Thyroid gland (tissue), 7 donors: Measurements from ENCODE around the genes SIDT2 and TMPRSS13.

- PRO-cap, 2 experiments: no peak in any of the 2 experiments
- RAMPAGE, long total RNA, 5 experiments: no peak in any of the 5 experiments
Observed at GRCh38 chr11:116831763-116832155, 2.1 kb downstream of the APOC3 start.

DNA sequence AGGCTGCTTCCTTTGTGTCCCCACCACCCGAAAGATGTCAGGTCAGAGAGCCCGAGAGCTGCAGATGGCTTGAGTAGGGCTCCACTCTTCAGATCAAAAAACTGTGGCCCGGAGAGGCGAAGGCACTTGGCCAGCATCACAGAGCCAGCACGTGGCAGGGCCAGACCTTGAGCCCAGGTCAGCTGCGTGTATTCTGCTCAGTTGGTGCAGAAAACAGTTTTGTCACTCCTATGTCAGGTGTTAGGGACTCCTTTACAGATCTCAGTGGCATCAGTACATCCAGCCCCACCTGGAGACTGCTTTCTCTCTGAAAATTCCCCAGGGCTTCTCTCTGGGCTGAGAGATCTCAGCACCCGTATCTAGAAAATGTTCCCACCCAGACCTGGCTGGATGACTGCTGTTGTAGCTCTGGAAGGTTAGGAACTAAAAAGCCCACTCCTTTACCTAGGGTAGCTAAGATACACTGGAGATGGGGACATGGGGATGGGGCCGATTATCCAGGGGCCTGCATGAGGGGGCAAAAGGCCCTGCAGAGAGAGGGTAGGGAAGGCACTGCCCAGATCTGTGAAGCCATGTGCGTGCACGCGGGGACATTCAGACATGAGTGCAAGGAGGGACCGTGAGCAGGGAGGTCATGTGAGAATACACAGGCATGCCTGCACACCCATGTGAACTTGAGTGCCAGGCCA, 3.5 kb downstream of the APOA1 start:
- PRO-cap, 2 experiments: no peak in any of the 2 experiments
- RAMPAGE, long total RNA, 5 experiments: no peak in any of the 5 experiments

DNA sequence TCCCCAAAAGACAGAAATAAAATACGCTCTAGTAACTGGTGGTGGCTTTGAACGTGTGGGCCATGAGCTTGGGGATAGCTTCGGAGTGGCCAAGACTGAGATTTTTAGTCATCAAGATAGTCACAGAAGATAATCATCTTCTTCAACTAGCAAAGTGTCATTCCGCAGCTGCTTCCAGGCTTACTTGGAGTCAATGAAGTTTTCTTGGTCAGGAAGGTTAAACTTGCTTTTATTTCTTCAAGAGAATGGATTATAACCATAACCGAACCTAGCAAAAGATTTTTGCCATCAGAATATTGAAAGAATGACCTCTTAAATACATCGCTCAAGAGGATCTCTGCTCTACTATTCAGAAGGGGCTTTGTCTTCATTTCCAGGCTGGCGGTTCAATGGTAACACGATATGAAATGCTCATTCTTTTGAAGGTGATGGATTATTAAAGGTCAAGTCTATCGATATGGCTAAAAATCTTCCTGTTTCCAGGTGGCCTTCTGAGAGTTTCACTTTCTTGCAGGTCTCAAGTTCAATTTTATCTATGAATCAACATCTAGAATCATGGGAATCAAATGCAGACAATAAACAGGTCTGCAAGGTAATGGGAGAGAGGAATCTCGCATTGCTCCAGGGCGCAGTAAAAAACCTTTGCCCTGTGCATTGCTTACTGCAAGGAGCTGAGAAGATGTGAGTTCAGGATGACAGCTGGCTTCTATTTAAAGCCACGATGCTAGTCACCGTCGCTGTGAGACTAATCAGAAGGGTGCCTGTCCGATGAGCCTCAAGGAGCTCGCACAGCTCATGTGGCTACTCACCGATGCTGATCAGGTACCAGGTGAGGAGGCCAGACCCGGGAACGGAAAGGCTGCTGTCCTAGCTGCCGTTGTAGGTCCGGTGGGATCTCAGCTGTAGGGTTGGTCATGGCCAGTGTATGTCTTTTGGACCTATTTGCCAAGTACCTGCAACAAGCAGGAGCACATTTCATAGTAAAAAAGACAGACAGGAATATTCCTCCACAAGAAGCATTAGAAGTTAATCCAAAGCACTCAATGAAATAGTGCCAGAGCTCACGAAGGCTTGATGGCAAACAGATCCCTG, 30.1 kb upstream of the APOA1 start:
- PRO-cap, 2 experiments: no peak in any of the 2 experiments
- RAMPAGE, long total RNA, 5 experiments: no peak in any of the 5 experiments

DNA sequence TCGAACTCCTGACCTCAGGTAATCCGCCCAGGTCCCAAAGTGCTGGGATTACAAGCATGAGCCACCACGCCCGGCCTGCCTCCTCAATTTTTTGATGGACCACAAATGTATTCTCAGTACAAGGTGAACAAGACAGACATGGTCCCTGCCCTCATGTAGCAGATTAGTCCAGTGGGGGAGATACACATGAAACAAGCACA, 76.9 kb upstream of the APOA1 start:
- PRO-cap, 2 experiments: no peak in any of the 2 experiments
- RAMPAGE, long total RNA, 5 experiments: no peak in any of the 5 experiments

- PRO-cap, 2 experiments: no peak in any of the 2 experiments
- RAMPAGE, long total RNA, 5 experiments: no peak in any of the 5 experiments
Observed at GRCh38 chr11:116931473-116932649, 94.4 kb upstream of the APOA1 start.

DNA sequence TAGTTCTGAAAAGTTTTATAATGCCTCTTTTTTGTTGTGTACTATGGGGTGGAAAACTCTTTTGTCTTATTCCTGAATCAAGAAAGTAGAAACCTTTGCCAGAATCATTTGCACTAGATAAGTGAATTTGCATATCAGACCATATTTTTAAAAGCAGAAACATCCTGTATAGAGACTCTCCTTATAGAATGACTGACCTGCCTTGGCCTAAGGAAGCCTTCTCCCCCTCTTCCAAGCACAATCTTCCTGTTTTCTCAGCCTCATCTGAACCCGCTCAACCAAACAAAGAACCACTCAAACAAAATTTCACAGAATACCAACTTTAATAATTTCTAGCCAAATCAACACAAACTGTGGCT, 60.3 kb downstream of the SIK3 start:
- PRO-cap, 2 experiments: no peak in any of the 2 experiments
- RAMPAGE, long total RNA, 5 experiments: no peak in any of the 5 experiments

DNA sequence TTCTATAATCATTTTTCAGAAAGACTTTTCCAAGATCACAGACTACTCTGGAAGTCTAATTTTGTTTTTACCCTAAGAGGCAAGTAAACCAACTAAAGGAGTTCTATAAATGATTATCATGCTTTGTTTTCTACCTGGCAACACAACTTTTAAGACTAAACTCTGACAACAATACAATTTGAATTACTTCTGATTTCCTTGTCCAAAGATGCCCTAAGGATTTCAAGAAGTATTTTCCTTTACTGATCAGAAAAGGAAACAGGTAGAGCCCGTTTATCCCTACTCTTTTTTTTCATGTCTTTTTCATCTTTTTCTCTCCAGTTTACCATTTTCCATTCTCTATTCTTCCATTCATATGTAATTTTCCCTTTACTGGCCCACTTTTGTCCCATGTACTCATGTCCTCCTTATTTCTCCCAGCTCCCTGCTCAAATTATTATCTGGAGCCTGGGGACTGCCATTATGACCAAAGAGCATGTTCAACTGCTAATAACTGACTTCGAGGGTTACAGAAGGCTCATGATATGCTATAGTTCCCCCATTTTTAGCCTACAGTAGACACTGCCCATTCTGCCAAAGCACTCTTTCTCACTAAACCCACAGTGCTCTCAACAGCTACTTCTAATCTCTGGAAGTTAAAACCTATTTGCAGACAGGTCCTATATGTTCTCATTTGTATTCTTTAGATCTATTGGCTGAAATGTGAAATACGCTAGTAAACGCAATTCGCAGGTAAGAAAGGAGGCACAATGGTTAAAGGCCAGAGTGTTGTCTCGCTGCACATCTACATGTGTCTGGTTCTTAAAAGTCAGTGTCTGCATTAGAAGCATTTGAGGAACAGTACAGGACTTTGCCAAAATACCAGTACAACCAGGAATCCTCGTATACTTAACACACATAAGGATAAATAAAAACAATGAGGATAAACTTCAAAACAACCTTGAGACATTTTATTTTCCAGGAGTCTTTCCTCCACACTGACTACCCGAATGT, 56.3 kb downstream of the SIK3 start:
- PRO-cap, 2 experiments: no peak in any of the 2 experiments
- RAMPAGE, long total RNA, 5 experiments: no peak in any of the 5 experiments

DNA sequence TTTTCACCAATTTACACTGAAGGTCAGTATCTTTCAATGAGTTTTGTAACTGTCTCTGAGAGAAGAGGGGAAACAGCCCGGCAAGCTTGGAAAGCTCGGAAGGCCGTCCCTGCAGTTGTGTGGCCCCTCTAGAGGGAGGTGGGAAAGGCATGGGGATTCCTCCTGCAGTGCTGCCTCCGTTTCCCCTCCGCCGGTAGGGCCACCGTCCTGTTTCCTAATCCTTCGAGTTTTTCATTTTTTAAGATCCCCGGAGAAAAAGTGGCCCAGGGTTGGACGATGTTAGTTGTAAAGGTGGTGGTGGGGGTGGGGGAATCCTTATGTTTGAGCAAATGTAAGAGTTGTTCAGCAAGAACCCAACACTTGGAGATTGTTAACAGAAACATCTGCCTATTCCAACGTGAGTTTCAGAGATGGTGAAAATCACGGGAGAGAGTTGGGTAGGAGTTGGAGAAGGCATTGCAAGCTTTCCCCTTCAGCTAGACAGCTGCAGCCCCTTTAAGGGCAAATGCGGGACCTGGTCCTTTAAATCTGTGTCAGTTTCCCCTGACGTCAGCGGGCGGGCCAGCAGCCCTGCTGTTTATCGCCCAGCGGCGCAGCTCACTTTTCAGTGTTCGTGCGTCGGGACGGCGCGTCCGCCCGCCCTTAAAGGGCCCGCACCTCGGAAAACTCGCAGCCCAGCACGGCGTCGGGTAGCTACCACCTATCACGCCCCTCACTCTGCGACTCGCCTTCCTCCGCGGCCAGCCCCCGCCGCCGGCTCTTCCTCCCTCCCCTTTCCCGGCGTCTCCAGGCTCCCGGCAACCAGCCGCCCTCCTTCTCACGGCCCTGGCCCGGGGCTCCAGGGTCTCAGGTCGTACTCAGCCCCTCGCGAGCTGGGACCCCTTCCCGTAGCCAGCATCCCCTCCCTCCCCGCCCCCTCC, at the start of gene SIDT2:
TSS of gene SIDT2 (plus strand) at position 607 of the 920 bp plus-strand sequence.
- PRO-cap, 2 experiments: peak in 2 of 2 experiments; most common plus-strand start position 607 of the sequence (in 2); most common minus-strand start position 497 of the sequence (in 1)
- RAMPAGE, long total RNA, 5 experiments: no peak in any of the 5 experiments

- PRO-cap, 2 experiments: no peak in any of the 2 experiments
- RAMPAGE, long total RNA, 5 experiments: no peak in any of the 5 experiments
Observed at GRCh38 chr11:117182482-117182730, 3.9 kb downstream of the SIDT2 start.

GRCh38 chr11:117197657-117198748, 1.2 kb upstream of the TAGLN start:
- PRO-cap, 2 experiments: peak in 2 of 2 experiments; most common plus-strand start chr11:117198259 (in 1)
- RAMPAGE, long total RNA, 5 experiments: no peak in any of the 5 experiments

- PRO-cap, 2 experiments: no peak in any of the 2 experiments
- RAMPAGE, long total RNA, 5 experiments: no peak in any of the 5 experiments
Observed at GRCh38 chr11:117201655-117202228, 2.6 kb downstream of the TAGLN start.

DNA sequence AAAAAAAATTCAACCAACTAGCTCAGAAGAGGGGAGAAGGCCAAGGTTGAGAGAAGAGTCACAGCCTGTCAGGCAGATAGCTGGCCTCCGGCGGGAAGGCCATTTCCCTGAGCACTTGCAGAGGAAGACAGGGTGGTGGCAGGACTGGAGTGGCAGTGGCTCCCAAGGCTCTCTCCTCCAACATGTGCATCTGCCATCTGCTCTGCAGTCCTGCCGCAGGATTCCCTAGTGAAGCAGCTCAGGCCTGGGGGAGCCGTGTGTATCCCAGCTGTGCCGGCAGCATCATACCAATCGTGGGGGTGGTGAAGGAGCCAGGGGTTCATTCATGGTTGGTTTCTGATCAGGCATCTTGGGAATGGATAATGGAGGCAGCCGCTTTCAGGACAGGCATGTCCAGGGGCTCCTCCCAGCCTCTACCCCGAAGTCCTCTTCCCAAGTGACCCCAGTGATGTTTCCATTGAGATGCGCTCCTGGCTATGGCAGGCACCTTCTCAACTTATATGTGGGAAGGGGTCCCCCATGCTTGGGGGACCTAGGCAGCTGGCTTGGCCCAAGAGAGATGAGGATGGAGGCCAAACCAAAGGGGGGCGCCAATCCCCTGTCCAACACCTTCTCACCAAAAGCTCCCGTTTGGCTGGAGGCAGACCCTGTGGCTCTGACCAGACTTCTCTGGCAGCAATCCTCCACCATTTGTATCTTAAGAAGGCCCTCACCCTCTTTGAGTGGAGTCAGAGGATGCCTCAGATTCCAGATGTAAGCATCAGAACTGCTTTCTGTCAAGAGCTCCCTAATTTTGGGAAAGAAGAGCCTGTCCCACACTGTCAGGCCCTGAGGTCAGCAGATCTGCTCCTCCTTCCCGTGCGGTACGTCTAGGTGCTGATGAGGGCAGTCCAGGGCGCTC, 6.2 kb downstream of the TAGLN start:
- PRO-cap, 2 experiments: no peak in any of the 2 experiments
- RAMPAGE, long total RNA, 5 experiments: no peak in any of the 5 experiments

DNA sequence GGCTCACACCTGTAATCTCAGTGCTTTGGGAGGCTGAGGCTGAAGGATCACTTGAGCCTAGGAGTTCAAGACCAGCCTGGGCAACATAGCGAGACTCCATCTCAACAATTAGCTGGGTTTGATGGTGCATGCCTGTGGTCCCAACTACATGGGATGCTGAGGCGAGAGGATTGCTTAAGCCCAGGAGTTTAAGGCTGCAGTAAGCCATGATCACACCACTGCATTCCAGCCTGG, 62.6 kb downstream of the CEP164 start:
- PRO-cap, 2 experiments: no peak in any of the 2 experiments
- RAMPAGE, long total RNA, 5 experiments: no peak in any of the 5 experiments

DNA sequence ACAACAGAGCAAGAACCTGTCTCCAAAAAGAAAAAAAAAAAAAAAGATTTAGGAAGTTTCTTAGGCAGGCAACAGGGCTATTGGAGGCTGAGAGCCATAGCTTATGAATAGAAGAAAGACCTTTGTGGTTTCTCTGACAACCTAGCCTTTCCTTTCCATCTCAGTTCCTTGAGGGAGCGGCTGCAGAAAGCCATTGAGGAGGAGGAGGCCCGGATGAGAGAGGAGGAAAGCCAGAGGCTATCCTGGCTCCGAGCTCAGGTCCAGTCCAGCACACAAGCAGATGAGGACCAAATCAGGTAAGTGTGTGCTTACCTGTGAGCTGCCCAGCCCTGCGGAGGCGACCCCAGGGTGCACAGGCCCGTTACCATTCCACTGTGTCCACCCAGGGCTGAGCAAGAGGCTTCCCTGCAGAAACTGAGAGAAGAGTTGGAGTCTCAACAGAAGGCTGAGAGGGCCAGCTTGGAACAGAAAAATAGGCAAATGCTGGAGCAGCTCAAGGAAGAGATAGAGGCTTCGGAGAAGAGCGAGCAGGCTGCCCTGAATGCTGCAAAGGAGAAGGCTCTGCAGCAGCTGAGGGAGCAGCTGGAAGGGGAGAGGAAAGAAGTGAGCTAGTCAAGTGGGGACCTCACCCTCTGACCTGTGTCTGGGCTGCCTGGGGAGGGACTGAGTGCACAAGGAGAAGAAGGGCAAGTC, 63.1 kb downstream of the CEP164 start:
- PRO-cap, 2 experiments: no peak in any of the 2 experiments
- RAMPAGE, long total RNA, 5 experiments: no peak in any of the 5 experiments

- PRO-cap, 2 experiments: no peak in any of the 2 experiments
- RAMPAGE, long total RNA, 5 experiments: no peak in any of the 5 experiments
Observed at GRCh38 chr11:117817930-117818655, 6.5 kb downstream of the FXYD2 start.

DNA sequence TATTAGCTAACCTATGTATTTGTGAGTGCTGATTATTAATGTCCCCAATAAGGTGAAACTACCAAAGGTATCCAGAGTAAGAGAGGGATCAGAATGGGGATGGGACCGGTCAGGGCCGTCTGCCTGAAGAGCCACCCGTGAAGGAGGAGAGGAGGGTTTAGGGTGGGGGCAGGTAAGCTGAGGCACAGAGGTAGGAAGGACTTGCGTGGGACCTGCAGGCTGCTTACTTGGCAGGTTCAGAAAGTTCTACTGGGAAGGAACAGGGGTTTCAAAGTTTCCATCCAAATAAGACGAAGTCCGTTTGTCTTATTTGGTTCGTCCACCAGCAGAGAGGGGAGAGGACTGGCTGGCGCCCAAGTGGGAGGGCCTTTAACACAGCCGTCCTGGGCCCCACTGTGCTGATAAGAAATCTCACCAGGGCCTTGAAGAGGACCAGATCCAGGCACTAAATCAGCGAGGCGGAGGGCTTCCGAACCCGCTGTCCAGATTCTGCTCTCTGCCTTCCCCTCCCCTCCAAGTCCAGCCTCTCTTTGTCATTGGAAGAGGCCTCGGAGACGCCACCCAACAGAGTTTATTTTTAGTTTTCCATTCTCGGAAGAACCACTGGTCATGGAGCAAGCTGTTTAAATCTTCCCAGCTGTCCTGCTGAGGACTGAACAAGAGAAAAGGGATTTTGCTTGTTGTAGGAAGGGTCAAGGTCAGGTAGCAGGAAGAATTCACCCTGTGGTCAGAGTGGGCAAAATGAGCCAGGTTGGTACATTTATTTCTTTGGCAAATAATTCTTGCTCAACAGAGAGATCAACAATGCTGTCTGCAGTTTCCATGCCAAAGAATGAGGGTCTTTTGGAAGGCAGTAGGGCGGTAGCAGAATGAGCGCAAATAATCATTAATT, 9.3 kb upstream of the FXYD6 start:
- PRO-cap, 2 experiments: peak in 2 of 2 experiments; most common plus-strand start position 588 of the sequence (in 2); most common minus-strand start position 491 of the sequence (in 1)
- RAMPAGE, long total RNA, 5 experiments: no peak in any of the 5 experiments

DNA sequence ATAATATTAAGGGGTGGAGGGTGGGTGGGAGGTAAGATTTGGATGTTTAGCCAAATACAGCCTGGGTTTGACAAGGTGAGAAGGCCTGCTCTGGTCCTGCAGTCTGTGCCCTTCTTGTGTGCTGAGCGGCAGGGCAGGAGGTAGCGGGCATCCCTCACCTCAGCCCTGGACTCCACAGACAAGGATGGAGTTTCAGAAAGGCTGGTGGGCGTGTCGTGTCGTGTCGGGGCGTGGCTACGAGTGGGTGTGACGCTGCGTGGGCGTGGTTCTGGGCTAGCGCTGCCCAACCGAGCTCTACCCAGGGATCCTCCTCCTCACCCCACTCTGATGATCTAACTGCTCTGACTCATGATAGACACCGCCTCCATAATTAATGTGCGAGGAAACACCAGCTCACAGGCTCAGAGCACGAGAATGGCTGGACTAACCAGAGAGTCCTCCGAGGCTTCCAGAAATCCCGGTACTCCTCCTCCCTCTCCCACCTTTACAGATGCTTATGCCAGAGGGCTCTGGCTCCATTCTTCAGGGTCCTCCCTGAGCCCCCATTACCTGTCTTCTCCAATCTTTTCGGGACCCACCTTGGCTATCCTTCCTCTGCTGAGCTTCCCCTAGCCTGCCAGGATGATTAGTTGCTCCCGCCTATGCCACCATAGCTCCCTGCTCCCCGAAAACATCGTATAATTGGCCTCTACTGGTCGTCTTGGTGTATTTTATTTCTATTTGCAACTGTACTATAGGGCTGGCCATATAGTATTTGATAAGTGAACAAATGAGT, 21.9 kb downstream of the TMPRSS13 start:
- PRO-cap, 2 experiments: peak in 2 of 2 experiments; most common plus-strand start position 404 of the sequence (in 2); most common minus-strand start position 167 of the sequence (in 1)
- RAMPAGE, long total RNA, 5 experiments: no peak in any of the 5 experiments

- PRO-cap, 2 experiments: peak in 2 of 2 experiments; most common plus-strand start chr11:117929514 (in 1); most common minus-strand start chr11:117929367 (in 1)
- RAMPAGE, long total RNA, 5 experiments: start-site peak on the minus strand in 3 of 5 experiments, at chr11:117929371-117929434 at its widest, 21 to 30 reads per replicate
Observed at GRCh38 chr11:117929286-117929712, at the start of gene TMPRSS13. Gene TMPRSS13, minus strand, starts transcription at chr11:117929402.

DNA sequence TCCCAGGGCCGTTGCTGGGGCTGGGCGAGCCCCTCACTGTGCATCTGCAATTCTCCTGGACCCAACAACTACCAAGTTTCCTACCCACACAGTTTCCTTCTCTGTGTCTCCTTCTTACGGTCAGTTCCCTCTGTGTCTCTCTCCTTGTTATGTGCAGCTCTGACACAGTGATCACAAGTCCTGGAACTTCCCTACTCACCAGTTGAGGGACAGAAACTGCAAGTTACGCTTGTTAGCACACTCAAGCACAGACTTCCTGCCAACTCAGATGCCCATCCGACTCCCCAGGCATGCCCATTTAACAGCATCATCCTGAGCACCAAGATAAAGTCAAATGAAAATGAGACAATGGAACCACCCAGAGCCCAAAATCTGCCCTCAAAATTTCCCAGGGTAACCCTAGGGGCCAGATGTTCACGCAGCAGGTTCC, 6.4 kb upstream of the IL10RA start:
- PRO-cap, 2 experiments: peak in 2 of 2 experiments; most common plus-strand start position 167 of the sequence (in 1); most common minus-strand start position 161 of the sequence (in 2)
- RAMPAGE, long total RNA, 5 experiments: no peak in any of the 5 experiments

- PRO-cap, 2 experiments: no peak in any of the 2 experiments
- RAMPAGE, long total RNA, 5 experiments: no peak in any of the 5 experiments
Observed at GRCh38 chr11:117994218-117994819, 8.1 kb downstream of the IL10RA start.